Colic lymph node (tissue), 1 donor: ENCODE measurements around the gene FUT8.

DNA sequence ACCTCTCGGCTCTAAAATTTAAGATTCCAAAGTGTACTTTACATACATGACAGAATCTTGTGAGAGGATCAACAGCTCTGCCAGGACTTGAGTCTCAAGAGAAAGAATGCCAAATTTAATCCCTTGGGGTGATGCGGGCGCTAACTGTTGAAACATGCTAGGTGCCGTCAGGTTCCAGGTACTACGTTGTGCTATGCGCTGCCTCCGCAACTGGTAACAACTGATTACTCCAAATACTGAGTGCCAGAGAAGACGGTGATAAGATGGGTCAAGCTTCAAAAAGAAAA, 840 bp downstream of the ZBTB25 start:
- PRO-cap, result bidirectional peak, plus-strand start outside the sequence, minus-strand start at position 222 of the sequence

DNA sequence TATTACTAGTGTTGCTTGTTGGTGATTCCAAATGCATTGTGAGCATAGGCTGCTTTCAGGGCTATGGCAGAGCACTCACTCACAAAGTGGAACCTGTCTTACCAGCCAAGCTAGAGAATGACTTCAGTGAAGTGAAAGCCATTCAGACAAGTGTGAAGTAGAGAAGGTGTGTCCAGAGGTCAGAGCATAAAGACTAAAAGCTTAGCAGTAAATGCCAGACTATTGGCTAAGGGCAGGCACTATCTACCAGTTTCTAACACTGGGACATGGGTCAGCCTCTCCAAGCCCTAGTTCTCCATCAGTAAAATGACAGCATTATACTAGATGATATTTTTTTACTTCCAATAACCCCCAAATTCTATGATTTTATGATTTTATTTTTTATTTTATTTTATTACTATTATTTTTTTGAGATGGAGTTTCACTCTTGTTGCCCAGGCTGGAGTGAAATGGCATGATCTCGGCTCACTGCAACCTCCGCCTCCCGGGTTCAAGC, 12.8 kb downstream of the PPP1R36 start:
- PRO-cap, result no peak

- PRO-cap, result no peak
These were observed 23.4 kb downstream of the PPP1R36 start for GRCh38 chr14:64573235-64573540.

DNA sequence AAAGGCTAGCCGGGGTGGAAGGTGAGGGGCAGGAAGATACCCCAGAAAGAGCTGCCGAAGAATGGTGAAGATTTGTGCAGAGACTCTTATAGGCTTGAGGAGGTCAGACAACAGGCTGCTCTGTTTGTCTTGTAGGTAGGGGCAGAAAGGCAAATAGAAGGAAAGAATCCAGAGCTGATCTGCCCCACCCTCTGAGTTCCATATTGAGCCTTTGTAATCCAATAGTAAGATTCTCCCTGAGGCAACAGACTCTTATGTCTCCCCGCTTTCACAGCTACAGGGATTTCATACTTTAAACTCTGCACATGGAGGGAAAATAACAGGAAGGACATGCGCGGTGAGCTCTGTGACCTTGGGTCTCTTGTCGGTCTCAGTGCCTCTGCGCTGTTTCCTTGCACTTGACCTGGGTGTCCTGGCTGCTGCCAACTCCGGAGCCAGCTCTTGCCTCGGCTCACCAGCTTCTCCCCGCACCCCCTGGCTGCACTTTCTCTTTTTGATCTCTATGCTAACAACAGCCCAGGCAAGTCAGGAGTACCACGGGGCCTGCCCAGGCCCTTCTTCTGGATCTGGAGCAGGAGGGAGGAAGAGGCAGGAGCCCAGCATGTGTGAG, 75.7 kb downstream of the PPP1R36 start:
- PRO-cap, result no peak

DNA sequence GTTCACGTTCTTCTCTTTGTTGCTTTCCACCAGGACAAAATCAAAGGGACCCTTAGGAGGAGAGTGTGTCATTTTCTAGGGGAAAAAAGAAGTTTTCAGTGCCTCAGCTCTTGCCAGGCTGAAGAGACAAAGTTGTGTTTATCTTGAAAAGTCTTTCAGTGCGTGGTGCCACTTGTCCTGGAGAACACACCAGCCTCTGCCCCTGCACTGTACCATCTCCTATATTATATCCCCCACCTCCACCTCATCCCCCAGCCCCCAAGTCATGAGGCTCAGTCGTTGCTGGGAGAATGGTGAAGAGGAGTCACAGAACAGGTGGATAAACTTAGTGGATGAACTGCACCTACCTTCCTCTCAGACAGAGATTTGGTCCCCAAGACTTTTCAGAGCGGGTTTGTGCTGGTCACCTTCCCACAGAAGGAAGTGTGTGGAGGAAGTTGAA, 742 bp upstream of the GPX2 start:
- PRO-cap, result no peak

- PRO-cap, result no peak
These were observed 5.8 kb upstream of the GPX2 start for GRCh38 chr14:64948255-64948798.

DNA sequence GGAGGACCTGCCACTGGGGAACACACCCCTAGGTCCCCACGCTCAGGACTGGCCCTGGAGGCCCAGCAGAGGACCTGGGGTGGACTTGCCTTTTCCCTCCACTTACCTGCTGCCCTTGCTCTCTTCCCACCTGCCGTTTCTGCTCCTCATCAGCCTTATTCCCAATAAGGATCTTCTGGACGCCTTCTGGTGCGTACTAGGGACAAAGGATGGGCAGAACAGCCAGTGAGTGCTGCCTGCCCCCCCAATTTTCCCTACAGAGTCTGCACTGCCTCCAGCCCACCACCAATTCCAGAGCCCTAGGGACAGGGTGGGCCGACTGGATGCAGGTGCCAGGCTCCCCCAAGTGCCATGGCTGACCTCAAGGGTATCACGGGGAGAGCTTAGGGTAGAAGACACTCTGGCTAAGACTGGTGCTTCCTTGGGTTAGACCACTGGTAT, 7.7 kb upstream of the GPX2 start:
- PRO-cap, result no peak

- PRO-cap, result no peak
These were observed 45.7 kb downstream of the FNTB start for GRCh38 chr14:65032237-65032873.

DNA sequence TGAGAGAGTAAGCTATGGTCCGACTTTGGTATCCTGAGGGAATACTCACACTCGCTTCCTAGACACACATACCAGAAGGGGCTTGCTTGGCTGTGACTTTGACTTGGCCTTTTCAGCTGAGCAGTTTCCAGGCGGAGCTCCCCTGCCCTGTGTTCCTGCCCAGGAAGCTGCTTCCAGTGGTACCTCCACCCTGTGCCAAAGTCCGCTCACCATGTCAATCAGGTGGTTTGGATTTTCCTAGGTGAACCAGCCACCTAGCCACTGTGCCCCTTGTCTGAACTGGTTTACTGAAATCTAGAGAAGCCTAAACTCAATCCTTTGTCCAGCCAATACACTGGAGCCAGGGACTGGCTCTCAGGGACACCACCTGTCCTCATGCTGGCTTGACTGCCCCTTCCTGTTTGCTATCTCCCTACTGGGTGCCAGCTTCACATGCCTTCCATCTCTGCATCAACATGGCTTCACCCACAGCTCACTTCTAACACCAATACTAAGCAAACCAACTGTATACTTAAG, 28.6 kb downstream of the MAX start:
- PRO-cap, result no peak

- PRO-cap, result bidirectional peak, plus-strand start at chr14:65102836, minus-strand start at chr14:65102486; bidirectional peak, plus-strand start at chr14:65103137, minus-strand start at chr14:65102969
These were observed 554 bp upstream of the MAX start for GRCh38 chr14:65102773-65103368.

- PRO-cap, result no peak
These were observed 134.1 kb upstream of the MAX start for GRCh38 chr14:65236396-65236770.

- PRO-cap, result no peak
These were observed 135.7 kb upstream of the MAX start for GRCh38 chr14:65237824-65238554.

DNA sequence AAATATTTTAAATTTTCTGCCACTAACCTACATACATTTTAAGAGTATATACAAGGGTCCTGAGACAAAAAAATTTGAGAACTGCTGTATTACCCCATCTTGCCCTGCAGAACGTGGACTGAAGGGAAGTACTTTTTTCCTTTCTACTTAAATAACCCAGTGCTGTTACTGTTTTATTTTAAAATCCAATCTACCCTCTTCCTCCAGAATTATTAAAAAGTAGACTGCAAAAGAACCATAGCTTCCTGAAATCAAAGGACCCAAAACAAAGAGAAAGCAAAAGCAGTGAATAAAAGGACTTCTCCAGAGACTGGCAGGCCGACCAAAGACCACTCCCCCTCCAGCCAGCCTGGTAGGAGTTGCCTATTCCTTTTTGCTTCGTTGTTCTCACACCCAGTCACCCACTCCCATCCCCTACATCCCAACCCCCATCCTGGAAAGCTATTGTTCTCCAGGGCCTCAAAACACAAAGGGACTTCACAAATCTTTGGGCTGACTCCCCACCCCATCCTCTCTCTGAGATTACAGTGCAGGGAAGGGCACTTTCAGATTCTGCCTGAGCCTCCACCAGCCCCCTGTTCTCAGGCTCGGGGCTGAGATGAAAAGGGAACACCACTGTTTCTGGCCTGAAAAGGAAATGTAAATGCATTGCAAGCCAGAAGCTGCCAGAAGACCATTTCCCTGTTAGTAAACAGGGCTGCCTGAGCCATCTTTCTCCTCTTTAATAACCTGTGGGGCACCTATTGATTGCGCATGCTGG, 130.6 kb upstream of the FUT8 start:
- PRO-cap, result unidirectional peak, plus-strand start at position 370 of the sequence; unidirectional peak, plus-strand start at position 548 of the sequence

- PRO-cap, result no peak
These were observed 109.1 kb upstream of the FUT8 start for GRCh38 chr14:65303369-65303944.

DNA sequence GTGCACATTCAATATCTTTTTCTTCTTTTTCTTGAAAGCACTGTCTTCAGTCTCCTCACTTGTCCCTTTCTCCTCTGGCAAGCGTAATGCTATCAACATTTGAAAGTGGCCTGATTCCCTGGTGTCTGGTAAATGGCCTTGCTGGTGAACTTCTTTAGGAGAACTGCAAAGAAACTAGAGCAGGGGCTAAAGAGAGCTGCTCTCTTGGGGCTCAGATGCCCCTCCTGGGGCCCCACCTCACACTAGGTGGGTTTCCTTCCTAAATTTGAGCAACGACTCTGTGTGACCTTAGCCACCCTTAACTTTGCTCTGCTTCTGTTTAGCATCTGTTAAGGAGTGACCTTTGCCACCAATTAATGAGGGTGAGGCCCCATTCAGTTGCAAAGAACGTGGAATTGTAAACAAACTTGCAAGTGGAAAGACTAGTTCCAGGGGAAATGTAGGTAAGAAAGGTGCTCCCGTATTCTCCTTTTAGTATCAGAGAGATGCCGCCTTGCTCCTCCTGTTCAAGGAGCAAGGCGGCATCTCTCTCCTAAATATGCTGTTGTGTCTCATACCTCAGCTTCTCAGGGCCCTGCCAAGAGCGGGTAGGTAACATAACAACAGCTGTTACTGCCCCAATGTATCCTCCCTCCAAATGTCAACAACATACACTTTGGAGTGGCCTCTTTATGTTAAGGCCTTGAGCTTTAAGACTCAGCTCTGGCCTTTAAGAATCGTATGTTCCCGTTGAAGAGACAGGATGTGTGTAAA, 77.7 kb upstream of the FUT8 start:
- PRO-cap, result no peak

DNA sequence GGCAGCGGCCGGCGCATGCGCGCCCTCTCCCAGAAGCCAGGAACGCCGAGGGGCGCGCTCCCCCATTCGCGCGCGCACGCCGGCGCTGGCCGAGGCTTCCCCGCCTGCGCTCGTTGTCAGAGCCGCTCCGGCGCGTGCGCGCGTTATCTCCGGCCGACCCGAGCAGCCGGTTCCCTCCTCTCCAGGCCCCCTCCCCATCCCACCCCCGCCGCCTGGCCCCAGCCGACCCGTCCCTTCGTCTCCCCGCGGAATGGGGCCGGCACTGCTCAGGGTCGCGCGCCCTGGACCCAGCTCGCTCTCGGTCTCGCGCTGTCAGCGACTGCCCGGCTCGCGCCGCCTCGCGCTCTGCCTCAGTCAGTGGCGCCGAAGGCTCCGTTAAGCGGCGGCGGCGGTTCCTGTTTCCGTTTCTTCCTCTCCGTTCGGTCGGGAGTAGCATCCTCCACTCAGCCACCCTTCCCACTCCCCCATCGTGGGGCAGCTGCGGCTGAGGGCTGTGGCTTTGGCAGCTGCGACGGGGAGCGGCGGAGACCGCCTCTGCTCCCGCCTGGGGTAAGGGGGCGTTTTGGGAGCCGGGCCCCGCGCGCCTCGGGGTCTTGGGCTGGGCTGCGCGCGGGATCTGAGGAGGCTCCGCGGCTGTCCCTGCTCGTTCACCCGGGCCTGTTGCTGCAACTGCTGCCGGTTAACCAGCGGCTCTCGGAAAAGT, at the start of gene FUT8:
Gene FUT8, plus strand, starts transcription at position 65 of the 703 bp plus-strand sequence.
- PRO-cap, result bidirectional peak, plus-strand start at position 65 of the sequence, minus-strand start outside the sequence; bidirectional peak, plus-strand start at position 353 of the sequence, minus-strand start at position 352 of the sequence

DNA sequence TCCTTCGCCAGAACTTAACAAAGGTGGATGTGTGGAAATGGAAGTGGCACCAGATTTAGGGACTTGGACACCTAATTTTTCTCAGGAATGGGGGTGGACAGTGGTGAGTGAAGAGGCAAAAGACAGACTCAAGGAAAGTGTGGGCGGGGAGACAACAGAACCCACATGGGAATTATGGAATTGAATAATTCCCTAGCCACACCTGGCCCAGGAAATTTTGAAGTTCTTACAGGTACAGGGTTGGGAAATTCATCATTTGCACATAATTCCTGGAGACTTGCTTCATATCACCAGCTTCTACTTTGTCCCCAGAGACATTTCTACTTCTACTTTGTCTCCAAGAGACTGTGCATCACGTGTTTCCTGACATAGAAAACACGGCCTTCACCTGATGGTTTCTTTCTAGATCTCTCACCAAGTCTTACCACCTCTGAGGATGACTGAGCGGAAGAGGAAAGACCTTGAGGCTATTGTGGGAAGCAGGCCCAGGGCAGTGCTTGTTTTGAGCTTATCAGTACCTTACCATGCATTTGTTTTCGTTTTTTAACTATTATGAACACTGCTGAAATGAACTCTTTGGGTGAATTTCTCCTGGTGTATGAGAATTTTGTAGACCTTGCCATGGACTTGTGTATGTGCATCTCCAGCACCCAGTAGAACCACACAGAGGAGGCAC, 434.4 kb downstream of the FUT8 start:
- PRO-cap, result no peak

GRCh38 chr14:66650279-66651077, 142.5 kb downstream of the GPHN start:
- PRO-cap, result no peak

DNA sequence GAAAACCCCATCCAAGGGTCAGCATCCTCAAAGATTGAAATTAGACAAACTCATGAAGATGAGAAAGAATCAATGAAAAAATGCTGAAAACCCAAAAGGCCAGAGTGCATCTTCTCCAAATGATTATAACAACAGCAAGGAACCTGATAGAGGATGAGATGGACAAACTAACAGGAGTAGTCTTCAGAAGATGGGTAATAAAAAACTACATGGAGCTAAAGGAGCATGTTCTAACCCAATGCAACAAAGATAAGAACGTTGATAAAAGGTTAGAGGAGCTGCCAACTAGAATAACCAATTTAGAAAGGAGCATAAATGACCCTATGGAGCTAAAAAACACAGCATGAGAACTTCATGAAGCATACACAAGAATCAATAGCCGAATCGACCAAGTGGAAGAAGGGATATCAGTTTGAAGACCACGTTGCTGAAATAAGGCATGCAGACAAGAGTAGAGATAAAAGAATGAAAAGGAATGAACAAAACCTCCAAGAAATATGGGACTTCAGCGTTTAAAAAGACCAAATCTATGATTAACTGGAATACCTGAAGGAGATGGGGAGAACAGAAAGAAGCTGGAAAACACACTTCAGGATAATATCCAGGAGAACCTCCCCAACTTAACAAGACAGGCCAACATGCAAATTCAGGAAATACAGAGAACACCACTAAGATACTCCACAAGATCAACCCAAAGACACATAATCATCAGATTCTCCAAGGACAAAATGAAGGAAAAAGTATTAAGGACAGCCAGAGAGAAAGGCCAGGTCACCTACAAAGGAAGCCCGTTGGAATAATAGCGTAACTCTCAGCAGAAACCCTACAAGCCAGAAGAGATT, 194.9 kb downstream of the GPHN start:
- PRO-cap, result no peak

DNA sequence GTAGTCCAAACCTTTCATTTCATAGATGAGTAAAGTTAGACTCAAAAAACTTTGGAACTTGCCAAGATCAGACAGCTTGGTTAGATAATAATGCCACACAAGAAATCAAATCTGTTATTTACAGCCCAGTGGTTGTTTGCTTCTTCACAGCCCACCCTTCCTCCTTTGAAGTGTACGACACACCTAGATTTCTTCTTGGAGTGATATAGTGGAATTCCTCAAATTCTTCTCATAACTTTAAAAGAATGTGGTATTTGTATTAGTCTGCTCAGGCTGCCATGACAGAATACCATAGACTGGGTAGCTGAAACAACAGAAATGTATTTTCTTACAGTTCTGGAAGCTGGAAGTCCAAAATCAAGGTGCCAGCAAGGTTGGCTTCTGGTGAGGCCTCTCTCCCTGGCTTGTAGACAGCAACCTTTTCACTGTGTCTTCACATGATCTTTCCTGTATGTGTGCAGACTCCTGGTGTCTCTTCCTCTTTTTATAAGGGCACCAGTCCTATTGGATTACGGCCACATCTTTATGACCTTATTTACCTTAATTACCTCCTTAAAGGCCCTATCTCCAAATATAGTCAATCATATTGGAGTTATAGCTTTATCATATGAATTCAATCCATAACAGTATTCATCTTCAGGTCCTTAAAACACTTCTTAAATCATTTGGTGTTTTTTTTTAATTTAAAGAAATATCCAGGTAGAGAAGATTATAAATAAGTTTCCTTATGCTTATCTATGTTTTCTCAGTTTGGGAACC, 21.3 kb upstream of the GARIN2 start:
- PRO-cap, result no peak